Cardiac septum (tissue), 1 donor: Measurements from ENCODE around the gene ALG9.

GRCh38 chr11:105044091-105044381 is 1.1 kb downstream of the CARD16 start:
- PRO-cap = no peak

DNA sequence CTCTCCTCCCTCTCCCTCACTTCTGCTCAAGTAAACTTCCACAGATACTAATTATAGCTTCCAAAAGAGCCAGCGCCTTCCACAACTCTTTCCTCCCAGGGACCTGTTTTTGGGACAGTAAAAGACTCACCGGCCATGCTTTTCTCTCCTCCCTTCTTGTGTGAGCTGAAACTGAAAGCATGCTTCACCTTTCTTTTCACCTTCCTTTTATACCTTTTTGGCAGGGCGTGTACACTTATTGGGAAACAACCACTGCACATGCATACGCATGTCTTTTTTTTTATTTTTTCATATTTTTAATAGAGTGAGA is 26.2 kb upstream of the CARD16 start:
- PRO-cap = no peak

- PRO-cap = no peak
Observed at GRCh38 chr11:106001998-106002575, 20.0 kb downstream of the MSANTD4 start.

DNA sequence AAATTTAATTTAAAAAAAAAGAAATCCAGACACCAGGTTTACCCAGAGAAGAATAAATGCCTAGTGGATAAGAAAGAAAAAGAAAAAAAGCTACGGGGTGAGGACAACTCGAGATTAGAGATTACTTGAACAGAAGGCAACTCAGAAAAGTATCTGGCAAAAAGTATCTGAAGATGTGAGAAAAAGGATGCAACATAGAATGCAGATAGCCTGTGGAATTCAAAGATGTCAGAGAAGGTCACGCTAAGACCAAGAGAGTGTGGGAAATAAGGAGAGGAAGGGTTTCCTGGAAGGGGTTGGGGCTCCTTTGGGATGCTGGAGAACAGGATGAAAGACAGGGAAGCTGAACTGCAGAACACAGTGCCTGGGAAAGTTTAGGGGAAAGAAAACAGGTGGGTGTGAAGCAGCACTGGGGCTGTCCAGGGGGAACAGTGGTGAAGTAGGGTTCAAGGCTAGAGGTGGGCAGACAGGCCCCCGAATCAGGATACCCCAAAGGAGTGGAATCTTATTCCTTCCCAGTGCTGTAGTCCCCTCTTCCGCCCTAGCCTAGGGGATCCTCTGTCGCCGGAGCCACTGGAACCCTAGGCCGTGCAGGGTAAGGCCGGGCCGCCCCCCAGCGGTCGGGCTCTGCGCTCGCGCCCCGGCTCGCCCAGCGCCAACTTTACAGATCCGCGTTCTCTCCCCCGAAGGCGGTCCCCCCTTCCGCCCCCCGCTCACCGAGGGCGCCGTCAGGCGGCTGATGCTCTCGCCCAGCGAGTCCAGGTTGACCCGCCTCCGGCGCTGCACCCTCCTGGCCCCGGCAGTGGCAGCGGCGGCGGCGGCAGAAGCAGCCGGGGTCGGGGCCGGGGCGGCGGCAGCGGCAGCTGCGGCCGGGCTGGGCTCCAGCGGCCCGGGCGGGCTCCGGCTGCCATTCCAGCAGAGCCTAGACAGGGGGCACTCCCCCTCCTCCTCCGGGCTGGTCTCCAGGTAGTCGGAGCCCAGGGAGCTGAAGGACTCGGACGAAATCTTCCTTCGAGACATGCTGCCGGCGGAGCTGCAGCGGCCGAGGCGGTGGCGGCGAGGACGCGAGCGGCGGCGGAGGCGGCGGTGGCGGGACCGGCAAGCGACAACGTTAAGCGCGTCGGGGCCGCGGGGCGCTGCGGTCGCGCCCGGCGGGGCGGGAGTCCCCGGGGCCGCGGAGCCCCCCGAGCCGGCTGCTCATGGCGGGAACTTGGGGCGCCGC is 829 bp downstream of the GUCY1A2 start:
- PRO-cap = unidirectional peak, plus-strand start at position 755 of the sequence

GRCh38 chr11:108261596-108262142 is 38.8 kb downstream of the ATM start:
- PRO-cap = no peak

DNA sequence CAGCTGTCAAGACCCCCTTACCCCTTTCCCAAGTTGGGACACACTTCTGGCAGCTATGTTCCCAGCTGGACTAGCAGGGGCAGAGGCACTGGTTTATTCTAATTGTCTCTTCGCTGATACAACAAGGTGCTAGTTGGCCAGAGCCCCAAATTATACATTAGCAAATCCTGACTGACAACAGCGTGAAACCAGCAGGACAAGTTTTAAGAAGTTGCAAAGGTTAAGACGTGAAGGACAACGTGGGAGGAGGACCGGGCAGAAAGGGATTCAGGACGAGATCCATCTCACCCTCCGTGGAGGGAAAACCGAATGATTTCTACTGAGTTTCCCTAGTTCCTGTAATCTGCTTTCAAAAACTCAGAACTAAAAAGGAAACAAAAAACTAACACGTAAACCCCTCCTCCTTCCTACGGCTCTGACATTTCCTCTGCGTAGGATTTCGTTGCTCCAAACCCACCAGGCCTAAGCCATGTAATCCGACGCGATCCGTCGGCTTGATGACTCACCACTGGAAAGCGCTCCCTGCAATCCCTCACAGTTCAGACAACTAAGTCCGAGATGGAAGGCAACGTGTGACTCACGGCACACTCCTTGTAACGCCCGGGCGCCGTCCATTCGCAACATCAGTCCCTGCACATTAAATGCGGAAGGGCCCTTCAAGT is 758 bp downstream of the POGLUT3 start:
- PRO-cap = bidirectional peak, plus-strand start at position 497 of the sequence, minus-strand start at position 338 of the sequence

DNA sequence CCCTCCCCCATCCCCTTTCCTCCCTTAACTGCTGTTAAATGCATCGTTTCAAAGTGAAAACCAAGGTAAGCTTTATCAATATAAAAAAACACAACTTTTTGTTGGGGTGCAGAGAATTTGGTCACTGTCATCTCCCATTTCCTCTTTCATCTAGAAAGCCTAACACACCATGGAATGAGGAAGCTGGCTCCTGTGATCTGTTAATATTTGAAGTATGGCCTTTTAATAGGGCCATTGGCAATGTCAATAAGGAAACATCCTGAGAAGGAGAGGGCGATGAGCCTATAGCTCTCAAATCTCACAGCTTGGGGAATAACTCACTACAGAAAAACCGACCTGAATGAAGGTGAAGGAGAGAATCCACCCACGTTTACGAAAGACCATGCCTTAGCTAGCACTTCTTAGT is 6.9 kb downstream of the EXPH5 start:
- PRO-cap = no peak

DNA sequence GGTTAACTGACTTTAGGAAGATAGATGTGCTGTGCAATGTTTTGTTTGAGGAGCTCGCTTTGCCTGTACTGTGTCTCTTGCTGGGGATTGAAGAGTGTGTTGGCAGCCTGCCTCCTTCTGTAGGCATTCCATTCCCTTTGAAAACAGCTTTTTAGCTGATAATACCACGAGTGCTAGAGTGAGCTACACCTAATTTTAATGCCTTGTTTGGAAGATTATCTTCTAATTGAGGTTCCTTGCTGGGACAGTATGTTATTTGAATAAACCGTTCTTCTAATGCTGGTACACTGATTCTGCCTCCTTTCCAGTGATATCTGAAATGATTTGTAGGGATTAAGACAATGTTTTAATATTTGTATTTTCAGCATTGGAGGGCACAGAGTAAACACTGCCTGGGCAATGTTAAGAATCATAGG is 7.3 kb downstream of the DDX10 start:
- PRO-cap = no peak

DNA sequence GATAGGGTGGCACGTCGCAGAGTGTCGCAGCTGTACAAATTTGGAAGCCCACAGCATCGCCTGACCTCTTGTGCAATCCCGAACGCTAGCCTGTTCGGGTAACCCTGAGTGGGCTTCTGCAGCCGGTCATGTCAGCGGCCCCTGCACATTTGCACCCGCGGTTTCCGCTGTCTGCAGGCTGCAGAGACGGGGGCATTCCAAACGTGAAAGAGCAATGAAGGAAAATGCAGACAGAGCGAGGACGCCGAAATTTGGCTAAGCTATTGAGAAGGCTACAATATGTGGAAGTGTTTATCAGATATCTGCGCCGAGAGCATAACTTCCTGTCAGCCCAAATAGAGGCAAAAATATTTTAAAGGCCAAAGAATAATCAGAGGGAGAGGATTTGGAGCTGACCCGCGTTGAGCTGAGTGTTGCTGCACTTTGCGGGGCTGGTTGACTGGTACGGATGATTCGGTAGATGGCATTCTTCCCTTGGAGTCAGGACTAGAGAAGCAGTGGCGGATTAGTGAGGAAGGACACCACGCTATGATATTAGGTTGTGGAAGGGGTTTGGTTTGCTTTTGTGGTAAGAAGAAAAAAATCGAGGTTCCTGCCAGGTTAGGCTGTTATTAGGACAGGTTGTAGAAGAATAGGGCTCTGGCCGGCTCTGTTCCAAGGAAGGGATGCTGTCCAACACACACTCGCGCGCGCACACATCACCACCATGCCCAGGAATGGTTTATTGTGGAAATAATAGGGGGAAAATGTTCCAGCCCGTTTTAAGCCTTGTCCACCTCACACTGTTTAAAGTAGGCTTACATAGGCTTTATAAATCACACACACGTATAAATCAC is 895 bp upstream of the ARHGAP20 start:
- PRO-cap = no peak

DNA sequence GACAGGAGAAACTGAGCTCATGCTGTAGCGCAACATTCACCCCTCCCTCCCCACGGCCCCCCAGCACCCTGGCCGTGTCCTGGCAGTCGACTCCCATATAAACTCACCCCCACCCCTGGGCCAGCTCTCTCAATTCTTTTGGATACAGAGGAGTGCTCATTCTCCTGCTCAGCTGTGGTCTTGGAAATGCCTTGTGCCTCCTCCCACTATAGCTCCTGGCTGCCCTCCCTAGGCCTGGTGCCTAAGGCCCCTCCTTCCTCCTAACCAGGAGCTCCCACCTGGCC is 209.4 kb upstream of the ARHGAP20 start:
- PRO-cap = no peak

- PRO-cap = no peak
Observed at GRCh38 chr11:111177512-111177891, 68.0 kb upstream of the POU2AF2 start.

DNA sequence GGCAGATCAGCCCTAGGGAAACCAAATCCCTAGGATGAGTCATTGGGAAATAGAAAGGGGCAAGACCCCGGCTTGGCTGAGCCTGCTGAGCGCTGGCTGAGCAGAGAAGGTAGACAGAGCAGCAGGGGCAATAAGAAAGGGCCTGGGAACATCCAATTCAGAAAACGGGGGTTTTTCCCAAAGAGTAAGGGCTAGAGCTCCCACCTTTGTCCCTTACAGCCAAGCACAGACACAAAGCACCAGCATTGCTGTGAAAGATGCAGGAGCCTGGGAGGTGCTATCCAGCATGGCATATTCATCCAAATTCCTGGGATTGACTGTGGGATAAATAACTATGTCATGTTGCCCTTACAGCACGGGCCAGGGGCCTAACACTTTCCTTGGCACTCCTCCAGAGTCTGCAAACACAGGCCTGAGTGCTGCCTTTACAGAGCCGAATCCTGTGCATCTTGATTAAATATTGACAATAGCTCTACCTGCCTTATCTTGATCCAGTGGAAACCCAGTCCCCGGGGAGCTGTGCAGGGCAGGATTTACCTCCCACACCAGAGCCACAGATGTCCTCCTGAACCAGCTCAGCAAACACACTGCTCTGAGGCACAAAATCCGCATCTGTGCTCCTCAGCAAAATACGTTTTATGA is 36.2 kb downstream of the POU2AF3 start:
- PRO-cap = no peak

GRCh38 chr11:111352994-111354034 is 25.8 kb downstream of the POU2AF1 start:
- PRO-cap = no peak

DNA sequence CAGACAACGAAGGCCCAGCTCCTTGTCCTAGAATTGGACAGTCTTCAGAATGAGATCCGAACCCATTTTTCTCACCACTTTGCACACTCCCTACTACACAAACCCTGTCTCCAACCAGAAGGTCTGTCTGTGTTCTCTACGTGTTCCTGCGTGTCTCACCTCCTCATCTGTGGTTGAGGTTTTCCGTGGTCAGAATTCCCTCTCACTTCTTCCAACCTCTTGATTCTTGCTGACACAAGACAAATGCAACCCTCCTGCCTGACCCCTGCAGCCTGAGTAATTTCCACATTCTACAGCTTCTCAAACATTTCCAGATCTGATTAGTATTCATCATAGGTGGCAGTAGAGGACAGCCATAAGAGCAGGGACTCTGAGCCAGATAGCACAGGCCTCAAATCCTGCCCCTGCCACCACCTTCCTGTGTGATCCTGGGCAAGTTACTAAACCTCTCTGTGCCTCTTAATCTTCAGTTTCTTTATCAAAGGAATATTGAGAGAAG is 19.9 kb downstream of the POU2AF1 start:
- PRO-cap = no peak

GRCh38 chr11:111541167-111542065 is 896 bp downstream of the LAYN start:
- PRO-cap = bidirectional peak, plus-strand start at chr11:111541615, minus-strand start at chr11:111541511; bidirectional peak, plus-strand start at chr11:111541927, minus-strand start at chr11:111541865

DNA sequence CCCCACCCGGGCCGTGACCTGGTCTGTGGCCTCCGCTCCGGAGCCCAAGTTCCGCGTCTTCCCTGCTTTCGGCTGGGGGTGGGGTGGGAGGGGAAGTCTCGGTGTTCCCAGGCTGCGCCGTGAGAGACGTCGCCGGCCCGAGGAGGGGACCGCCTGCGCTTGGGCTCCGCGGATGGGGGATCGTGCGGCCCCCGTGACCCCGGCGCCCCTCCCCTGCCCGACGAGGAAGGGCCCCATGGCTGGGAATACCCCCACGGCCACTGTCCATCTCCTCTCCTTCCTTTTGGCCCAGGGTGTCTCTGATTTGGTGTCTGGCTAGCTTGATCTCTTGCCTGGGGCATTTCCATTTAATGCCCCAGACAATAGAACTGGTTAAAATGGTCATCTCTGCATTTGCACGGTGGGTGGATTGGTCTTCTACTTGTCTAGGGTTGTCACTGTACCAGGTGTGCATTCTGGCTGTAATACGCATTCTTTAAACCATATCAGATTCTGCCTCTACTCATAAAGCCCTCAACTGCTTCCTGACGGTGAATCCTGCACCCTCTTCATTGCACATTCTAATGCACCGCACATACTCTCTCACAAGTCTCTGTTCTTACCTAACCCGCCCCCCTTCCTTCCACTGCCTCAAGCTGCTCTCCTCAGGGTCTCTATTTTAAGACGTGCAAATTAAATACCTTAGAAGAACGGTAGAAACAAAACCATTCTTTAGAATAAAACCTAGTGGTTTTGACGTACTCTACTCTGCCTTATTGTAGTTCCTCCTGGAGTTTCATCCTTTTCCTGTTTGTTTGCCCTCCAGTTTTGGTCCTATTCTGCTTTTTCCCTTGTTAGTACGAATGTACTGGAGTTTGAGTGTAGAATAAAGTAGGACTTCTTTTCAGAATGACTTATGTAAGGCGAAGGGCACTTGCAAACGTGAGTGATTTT is 1.0 kb downstream of the SIK2 start:
- PRO-cap = bidirectional peak, plus-strand start at position 122 of the sequence, minus-strand start at position 64 of the sequence; unidirectional peak, minus-strand start at position 477 of the sequence

DNA sequence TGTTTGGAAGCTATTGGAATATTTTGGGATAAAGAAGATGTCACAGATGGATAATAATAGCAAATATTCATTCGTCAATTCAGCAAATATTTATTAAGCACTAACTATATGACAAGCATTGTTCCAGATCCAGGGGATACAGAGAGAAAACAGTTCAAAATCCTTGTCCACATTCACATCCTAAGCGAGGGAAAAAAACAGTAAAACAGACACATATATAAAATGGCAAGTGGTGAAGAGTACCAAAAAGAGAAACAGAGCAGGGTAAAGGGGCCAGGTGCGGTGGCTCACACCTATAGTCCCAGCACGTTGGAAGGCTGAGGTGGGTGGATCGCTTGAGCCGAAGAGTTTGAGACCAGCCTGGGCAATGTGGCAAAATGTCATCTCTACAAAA is 59.9 kb downstream of the SIK2 start:
- PRO-cap = no peak

- PRO-cap = no peak
Observed at GRCh38 chr11:111729347-111730462, 36.5 kb downstream of the PPP2R1B start.

DNA sequence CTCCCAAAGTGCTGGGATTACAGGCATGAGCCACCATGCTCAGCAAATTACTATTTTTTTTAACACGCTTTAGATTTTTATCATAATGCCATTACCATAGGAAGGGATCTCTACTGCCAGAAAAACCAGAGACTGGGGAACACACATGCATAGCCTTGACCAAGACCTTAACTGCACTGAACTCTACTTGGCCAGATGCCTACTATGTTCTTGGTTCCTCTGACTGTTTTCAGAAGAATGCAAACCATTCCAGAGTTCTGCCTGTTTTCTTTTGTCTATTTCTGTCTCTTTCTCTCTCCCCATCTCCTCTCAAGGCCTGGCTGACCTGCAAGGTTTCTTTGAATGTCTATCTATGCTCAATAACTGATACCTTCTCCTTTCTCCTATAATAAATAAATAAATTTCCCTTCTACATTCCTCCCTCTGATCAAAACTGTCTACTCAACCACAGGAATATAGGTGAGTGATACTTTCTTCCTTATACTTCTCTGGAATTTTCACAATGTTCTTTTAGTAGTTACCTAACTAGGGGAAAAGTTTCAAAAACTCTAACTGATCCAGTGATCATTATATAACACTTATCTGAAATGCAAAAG is 20.8 kb downstream of the PPP2R1B start:
- PRO-cap = no peak

GRCh38 chr11:111870721-111871960 is at the start of gene ALG9:
Gene ALG9, minus strand, starts transcription at chr11:111871581.
- PRO-cap = bidirectional peak, plus-strand start at chr11:111871344, minus-strand start at chr11:111871301; unidirectional peak, minus-strand start at chr11:111871546